ENCODE results near the genes KCNH1, RCOR3 and PACC1.

DNA sequence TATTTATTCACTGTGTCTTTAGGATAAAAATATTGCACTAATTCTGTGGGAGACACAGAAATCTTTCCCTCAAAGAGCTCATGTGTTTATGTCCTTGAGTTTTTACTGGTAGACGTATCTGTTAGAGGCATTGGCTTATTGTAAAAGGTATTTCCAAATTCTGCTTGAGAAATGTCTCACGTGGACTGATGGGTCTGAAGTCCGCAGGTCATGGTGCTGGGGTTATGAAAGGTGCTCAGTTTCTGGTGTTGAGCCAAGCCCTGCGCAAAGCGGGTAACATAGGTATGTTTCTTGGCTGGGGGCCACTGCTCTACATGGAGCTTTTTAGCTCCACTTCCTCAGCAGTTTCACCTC is 10.7 kb downstream of the UTP25 start:
- PRO-cap = no peak

- PRO-cap = no peak
These were observed 7.2 kb downstream of the SERTAD4 start for GRCh38 chr1:210239823-210240173.

- PRO-cap = no peak
These were observed 14.6 kb downstream of the HHAT start for GRCh38 chr1:210342935-210343985.

DNA sequence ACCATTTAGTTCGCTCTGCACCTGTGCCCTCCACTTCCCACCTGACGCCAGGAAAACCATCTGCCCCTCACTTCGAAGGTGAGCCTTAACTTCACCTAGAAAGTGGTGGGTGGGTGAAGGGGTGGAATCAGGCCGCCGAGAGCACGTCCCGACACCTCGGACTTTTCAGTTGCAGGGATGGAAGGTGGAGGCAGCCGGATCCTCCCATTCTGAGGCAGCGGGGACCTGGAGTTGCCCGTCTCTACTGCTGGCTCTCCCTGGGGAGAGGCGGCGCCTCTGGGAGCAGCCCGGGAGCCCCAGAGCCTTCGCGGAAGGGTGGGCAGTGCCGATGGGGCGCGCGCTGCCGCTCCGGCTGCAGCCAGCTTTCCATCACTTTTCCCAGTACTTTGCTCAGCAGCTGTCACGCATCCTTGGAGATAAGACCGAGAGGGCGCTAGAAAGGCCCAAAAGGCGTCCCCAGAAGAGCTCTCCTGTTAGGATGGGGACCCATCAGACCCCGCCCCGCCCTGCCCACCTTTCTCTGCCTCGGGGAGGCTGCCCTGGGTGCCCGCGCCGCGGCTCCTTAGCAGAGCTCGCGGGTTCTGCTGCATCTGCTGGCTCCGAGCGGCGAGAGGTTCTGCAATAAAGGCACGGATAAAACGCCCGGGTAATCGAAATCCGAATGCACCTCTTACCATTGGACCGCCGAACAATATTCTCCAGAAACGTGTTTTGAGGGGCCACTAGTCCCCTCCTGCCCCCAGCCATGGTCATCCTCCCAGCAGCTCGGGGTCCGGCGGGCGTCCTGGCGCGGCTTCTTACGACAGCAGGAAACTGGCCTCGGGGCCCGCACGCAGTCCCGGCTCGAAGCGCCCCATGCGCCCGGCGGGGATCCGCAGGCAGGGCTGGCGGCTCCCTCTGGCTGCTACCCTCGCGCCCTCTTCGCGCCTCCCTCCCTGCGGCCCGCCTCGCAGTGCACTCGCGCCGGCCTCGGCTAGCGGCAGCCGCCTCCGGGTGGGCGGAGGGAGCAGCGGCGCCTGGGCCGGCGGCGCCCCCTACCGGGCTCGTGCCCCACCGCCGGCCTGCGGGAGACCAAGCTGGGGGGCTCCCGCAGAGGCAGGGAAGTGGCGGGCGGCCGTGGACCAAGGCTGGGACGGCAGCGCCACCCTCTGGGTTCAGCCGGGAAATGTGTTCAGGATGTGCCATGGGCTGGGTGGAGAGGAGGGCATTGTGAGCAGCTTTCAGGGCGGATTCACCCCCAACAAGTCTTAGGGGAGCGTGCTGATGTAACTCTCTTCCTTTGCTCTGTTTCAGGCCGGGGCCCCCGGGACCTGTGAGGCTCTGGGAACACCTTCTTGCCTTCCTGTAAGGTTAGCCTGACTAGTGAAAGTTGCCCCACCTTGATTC is at the start of gene KCNH1:
Gene KCNH1 (minus strand): TSS at position 956 of the 1,386 bp plus-strand sequence.
- PRO-cap = no peak

DNA sequence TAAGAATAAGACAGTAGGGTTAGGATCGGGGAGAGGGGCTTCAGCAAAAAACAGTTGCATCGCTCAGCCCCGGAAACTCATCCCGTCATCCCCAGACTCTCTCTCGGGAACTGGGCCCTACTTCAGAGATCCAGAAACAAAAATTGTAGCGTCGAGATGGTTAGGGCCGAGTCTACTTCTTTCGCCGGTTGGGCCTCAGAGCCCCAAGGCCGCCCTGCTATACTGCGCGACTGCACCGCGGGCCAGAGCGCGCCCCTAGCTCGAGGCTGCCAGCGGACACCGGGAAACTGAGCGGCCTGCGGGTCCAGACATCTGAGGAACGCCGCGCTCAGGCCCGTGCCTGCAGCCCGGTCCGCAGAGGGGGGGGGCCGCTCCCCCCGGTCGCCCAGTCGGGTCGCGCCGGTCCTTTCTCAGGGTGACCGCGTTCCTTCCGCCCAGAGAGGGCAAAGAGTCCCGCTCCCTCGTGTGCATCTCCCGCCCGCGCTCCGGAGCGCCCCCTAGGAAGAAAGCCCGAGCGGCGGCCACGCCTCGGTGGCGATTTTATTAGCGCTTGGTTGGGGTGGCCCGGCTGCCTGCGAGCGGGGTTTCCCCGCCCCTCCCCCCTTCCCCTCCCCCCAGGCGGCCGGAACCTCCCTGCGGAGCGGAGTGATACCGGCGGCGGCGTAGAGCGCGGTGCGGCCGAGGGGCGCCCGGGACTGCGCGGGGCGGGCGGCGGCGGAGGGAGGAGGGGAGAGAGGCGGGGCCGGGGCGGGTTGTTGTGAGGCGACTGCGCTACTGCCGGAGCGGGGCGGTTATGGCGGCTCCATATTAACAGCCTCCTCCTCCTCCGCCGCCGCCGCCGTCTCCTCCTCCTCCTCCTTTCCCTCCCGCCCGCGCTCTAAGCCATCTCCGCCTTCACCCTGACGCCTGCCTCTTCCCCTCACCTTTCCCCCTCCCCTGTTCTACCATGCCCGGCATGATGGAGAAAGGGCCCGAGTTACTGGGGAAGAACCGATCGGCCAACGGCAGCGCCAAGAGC is at the start of gene RCOR3:
Gene RCOR3 (plus strand): TSS at position 752 of the 1,018 bp plus-strand sequence.
- PRO-cap = bidirectional peak, plus-strand start at position 670 of the sequence, minus-strand start at position 356 of the sequence; bidirectional peak, plus-strand start at position 739 of the sequence, minus-strand start at position 879 of the sequence

DNA sequence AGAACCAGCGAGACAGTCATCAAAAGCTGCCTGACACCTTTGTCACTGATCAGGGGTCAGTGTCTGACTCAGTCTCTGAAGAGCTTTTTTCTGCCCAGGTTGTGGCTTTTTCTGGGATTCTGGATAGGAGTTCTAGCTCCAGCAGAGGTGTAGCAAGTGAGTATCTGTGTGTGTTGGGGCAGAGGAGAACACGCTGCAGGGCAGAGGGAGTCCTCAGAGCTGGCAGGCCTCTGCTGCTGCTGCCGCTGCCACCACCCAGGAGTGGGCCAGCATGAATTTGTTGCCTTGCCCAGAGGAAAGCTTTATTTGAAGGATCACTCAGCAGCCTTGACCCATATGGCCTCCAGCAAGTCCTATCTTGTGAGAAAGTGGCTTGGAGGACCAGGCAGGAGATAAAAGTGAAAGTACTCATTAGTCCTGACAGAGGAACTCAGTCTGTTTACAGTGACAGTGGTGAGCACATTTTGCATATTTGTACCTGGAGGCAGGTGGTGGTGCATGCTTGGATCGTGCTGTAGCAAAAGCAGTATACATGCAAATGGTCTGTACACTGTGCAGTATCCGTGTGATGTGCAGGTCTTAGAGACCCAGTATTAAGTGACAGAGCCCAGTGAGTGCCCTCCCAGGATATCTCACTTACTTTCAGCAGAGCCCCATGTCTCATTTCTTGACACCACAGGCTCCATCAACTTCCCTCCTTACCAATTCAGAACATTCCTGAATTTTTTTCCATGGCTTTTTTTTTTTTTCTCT is 3.2 kb downstream of the TRAF5 start:
- PRO-cap = no peak

DNA sequence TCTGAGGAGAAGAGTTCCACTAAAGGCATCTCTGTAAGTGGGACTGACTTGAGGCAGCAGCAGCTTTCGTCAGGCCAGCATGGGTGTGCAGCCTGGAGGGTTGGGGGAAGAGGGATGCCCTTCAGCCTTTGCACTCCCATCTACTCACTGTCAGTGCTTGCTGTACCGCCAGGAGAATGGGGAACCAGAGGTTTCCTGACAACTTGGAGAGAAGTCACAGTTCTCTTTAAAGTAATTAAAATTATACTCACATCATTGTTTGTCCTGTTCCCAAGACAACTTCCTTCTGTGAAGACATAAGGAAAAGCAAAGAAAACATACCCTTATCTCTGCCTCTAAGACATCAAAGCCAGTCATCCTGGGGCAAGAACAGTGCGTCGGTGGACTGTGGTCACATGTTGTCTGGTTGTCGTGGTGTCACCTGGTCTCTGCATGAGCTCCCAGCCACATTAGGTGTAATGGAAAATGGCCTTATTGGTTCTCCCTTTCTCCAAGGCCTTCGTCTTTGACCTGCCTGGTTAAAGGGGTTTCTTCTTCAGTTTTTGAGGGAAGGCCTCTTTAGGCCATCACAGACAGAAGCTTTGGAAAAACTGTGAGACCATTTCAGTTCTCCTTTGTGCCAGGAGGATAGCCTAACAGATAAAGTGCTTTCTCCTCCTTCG is 17.6 kb downstream of the TRAF5 start:
- PRO-cap = no peak

GRCh38 chr1:211366325-211366954 is 39.8 kb downstream of the TRAF5 start:
- PRO-cap = no peak

- PRO-cap = no peak
These were observed 41.2 kb downstream of the TRAF5 start for GRCh38 chr1:211367691-211368321.

DNA sequence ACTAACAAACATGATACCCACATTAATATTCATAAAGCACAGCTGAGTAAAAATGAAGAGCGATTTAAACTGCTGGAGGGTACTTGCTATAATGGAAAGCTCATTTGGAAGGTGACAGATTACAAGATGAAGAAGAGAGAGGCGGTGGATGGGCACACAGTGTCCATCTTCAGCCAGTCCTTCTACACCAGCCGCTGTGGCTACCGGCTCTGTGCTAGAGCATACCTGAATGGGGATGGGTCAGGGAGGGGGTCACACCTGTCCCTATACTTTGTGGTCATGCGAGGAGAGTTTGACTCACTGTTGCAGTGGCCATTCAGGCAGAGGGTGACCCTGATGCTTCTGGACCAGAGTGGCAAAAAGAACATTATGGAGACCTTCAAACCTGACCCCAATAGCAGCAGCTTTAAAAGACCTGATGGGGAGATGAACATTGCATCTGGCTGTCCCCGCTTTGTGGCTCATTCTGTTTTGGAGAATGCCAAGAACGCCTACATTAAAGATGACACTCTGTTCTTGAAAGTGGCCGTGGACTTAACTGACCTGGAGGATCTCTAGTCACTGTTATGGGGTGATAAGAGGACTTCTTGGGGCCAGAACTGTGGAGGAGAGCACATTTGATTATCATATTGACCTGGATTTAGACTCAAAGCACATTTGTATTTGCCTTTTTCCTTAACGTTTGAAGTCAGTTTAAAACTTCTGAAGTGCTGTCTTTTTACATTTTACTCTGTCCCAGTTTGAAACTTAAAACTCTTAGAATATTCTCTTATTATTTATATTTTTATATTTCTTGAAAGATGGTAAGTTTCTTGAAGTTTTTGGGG is 45.7 kb downstream of the TRAF5 start:
- PRO-cap = no peak

DNA sequence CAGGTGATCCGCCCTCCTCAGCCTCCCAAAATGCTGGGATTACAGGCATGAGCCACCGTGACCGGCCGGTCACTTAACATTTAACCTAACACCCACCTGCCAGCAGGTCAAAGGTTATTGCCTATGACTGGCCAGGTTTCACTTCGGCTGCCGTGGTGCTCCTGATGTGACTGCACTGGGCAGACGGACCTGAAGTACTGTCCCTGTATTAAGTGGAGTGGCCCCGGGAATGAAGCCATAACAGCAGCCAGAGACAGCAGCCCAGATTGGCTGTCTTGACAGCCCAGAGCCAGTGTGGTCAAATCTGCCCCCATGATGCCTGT is 24.4 kb upstream of the RD3 start:
- PRO-cap = no peak

DNA sequence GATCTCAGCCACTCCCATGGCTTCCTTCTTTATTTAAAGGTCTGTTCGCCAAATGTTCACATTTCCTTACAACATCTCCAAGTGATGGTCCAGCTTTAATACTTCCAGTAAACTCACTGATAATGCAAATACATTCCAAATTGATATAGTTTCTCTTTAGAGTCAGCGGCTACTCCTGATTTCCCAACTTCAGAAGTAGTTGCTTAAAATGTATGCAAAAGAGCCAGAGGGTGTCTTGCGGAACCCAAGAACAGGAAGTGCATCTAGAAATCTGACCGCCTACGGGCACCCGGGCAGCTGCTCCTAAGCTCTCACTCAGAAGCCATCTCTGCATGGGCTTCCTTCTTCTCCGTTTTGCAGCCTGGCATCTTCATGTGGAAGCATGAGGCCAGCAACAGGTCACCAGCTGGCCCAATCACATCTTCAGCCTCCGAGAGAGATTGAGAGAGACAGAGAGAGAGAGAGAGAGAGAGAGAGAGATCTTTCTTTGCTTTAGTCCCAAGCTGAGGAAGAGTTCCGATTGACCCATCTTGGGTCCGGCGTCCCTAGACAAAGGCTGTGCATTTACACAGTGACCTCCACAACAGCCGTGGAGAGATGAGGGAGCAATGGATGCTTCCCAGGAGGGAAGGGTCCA is 28.0 kb upstream of the SLC30A1 start:
- PRO-cap = no peak

GRCh38 chr1:211643126-211644288 is 31.9 kb downstream of the NEK2 start:
- PRO-cap = no peak

GRCh38 chr1:211740300-211740527 is 64.8 kb upstream of the NEK2 start:
- PRO-cap = no peak

DNA sequence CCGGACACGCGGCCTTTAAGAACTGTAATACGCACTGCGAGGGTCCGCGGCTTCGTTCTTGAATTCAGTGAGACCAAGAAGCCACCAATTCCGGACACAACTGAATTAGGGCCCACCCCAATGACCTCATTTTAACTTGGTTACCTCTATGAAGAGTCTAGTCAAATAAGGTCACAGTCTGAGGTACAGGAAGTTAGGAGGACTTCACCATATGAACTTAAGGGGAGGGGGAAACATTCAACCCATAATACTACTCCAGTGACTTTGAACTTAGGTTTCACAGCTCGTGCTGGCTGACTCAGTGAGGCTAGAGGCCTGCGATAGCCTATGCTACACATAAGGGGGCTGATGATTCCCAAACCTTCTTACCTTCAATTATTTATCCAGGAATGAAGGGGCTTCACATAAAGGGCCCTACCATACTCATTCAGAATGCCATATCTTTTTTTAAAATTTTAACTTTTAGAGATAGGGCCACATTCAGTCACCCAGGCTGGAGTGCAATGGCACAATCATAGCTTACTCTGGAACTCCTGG is 60.1 kb upstream of the LPGAT1 start:
- PRO-cap = no peak

GRCh38 chr1:211919984-211920500 is 89.5 kb upstream of the LPGAT1 start:
- PRO-cap = no peak

DNA sequence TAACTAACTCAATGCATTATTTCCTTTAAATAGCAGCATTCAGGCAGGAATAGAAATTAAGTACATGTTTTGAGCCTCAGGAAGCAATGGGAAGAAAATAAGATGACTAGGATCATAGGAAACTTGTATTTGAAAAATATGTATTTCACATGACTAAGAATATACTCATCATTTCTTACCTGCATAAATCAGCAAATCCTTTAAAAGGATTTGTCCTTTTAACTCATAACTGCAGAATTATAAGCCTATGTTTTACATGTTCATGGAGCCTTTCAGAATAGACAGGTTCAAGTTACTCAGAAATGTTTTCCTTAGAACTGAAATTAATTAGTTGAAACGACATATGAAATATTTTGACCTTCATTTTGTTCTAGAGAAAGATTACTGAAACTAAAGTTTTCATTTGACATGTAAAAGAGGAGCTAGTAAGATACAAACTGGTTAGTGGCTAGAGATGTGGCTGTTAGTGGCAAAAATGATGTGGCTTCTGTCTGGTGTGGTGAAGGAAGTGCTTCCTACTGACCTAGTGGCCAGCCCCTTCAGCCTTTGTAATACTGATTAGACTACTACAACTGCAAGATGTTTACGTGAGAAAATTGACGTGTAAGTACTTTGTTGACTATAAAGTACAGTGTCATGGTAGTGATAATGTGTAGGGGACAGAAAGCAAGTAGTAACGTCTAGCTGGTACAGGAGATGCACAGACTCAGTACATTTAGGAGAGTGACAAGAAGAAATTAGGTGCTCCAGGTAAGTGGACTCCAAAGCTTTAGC is 54.8 kb downstream of the PACC1 start:
- PRO-cap = no peak

DNA sequence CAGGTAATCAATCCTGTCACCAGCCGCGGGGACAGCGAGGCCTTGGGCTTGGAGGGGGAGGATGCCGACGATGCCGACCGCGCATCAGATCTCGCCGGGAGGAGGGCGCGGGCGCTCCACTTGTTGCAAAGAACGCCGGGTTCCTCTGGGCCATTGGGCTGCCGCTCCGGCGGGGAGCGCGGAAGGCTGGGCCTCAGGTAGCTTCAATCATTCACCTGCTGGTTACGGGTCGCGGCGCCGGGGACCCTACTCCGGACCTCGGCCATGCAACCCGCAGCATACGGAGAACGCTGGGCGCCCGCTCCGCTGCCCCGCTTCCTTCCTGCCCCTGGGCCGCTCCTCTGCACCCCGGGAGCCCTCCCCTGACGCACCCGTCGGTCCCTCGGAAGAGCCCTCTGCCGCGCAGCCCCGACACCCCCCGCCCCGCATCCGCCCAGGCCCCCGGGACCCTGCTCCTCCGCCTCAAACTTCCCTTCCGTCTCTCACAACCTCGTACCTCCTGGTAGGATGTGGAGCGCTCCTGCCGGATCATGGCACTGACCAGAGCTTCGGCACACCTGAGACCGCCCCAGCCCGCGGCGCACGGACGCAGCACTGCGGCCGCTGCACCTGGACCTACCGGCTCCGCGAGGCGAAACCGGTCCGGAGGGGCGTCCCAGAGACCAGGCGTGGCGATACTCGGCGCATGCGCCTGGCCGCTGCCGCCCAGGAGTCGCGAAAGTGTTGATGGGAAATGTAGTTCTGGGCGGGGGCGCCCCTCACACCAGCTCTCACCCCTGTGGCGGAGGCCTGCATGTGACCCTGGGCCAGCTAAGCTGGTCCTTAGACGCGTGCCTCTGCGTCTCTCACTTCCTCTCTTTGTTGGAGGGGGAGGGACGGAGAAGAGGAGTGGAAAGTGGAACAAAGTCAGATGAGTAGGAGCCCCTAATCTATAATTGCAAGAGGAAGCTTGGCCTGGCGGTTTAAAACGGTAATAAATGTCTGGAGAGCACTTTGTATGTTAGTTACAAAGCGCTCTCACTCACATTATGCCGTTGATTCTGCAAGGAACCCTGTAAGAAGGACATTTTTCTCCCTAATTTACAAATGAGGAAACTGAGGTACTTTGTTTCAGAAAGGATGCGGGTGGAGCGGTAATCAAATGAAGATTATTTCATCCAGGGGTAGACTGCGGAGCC is at the start of gene PACC1:
Gene PACC1 (minus strand): TSS at position 661 of the 1,178 bp plus-strand sequence.
- PRO-cap = no peak

DNA sequence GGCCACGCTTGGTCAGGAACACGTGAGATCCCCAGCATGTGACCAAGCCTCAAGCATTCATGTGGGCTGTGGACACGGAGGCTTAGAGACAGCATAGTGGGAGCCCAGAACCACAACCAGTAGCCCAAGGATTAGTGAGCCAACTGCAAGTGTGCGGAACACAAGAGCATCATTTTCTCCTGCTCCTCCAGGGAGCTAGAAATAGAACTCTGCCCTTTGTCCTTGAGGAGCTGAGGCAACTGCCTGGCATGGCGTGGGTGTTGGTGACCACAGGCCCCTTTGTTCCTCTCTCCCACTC is 50.2 kb downstream of the NENF start:
- PRO-cap = no peak

DNA sequence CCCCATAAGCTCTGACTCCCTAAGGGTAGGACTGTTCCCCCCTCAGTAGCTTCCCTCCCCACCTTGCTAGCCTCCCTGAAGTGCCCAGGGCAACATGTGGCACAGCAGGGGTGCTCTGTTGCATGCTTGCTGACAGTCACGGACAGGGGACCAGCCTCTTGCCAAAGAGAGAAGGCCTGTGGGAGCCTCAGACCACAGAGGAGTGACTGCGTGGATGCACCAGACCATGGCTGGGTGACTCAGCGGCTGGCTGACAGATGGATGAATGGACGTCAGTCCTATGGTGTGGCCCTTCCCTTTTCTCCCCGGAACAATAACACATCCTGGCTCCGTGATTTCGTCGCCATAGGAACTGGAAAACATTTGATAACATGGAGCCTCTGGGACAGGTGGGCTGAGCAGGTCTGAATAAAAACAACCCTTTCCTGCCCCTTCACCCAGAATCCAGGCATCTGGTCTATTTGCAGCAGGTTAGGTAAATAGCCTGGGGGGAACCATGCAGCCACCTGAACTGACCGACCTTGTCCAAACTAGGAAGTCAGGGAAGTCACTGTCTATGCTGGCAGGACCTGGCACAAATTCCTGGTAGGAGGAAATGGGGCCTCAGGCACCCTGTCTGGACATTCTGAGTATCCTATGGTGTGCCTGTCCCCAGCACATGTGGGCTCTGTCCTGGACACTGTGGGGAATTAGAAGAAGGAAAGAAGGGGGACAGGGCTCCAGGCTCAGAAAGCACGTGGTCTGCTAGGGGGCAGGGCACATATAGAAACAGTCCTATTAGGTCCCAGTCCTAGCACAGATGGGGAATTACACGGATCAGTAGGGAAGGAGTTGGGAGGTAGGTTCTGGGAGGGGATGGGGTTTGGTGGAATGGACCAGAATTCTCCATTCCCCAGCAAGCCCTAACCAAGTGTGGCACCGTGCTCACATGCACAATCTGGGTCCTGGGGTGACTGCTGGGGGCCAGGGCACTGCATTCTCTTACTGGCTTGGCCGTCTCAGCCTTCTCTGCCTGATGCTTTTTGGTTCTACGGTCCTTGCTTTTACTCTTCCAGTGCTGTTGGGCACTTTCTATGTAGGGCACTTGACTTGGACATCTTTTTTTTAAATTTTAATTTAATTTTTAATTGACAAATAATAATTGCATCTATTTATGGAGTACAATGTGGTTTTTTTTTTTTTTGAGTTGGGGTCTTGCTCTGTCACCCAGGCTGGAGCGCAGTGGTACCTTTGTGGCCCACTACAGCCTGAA is 53.6 kb downstream of the NENF start:
- PRO-cap = no peak

All from left common carotid artery plus branches (tissue), 1 donor.